Mesenchymal stem cell of adipose (primary cell): ENCODE data around the genes PITPNA and DPH1.

DNA sequence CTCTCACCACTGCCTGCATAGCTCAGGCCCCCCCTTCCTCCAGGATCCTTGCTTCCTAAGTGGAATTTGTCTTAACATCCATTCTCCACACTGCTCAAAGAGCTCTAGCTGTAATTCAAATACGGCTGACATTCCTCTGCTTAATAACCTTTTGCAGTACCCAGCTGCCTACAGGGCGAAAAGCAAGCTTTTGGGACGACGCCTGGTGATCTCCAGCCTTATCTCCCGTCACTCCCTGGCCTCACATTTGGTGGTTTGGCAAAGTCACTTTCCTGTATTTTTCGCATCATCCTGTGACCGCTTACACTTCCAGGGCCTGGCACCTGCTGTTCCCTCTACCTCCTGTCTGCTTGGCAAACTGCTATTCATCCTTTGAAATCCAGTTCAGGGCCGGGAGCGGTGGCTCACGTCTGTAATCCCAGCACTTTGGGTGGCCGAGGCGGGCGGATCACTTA is 2.8 kb upstream of the BHLHA9 start:
- CAGE, long polyA plus RNA: no peak

DNA sequence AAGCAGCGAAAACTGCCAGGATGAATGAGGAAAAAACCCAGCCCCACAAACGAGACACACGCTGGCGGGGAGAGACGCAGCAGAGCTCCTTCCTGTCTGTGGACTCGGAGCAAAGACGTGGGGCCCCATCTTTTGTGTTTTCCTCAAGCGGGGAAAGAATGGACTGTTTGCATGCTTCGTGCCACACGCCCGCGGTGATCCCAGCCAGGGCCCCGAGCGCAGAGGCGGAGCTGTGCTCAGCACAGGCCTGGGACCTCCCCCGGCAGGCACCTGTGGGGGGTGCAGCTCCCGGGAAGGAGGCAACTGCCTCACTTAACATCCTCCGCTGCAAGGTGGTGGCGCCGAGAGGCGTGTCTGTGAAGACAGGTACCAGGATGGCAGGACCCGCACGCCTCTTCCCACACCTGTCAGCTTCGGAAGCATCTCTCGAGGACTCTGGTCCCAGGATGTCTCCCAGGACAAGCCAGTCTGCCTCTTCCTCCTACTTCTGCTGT is 19.2 kb downstream of the TRARG1 start:
- CAGE, long polyA plus RNA: no peak

DNA sequence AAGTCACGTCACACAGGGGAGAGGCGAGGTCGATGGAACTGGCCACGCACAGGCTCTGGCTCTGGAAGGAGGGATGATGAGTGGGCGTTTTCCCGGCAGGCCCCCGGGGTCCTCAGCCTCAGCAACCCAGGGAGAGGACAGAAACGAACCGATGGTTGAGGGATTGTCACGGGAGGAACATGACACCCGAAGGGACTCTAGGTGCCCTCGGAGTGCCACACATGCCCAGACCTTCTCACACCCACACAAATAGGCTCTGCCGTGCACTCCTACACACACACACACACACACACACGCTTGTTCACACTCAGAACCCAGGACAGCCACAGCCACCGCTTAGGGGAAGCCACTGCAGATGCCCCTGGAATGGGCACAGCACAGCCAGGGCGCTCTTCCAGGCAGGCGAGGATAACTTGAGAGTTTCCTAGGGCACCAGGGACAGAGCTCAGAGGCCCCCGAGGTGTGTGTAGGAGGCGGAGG is 20.8 kb downstream of the TRARG1 start:
- CAGE, long polyA plus RNA: no peak

- CAGE, long polyA plus RNA: no peak
Observed at GRCh38 chr17:1374491-1374869, 25.5 kb downstream of the YWHAE start.

DNA sequence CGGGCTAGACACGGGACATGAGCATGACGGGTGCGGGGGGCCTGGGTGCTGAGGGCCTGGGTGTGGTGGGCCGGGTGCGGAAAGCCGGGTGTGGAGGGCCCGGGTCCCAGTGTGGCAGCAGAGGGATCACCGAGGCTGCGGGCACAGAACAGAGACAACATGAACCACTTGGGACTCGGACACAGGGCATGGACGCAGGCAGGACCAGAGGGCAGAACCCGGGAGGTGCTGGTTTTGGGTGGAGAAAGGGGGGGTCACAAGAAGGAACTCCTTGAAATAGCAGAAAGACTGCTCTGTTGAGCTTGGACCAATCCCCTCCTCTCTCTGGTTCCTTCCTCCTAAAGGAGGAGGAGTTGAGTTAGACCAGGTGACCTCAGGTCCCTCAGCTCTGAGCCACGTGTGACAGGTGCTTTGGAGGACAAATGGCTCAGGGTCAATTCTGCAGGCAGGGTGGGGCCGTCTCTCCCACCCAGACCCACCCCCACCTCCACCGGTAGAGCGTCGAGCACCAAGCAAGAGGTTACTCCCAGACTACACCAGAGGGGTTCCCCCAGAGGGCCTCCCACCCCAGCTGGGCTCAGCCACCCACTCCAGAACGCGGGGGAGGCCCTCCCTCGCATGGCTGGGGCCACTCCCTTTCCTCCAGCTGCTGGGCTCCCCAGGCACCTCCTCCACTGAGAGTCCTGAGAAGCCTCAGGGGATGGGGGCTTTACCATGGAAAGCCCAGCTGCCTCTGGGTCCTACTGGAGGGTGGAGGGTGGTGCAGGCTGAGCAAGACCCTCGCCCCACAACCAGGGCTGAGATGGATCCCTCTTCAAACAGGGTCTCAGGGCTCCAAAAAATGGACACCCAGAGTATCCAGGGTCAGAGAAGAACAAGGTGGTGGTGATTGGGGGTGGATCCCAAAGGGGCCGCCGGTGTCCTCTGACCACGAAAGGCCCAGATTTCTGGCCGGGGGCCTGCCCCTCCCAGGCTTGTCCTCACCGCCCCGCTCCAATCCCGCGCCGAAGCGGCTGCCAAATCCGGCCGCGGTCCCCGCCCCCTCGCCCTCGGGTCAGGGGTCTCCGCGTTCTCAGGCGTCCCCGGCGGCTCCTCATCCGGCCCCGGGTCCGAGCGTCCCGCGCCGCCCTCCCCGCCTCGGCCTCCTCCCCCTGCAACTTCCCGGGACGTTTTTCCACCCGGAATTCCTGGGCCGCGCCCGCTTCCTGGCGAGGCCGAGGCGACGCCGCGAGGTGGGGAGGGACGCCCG is 7.7 kb downstream of the MYO1C start:
- CAGE, long polyA plus RNA: no peak

- CAGE, long polyA plus RNA: no peak
Observed at GRCh38 chr17:1490462-1491471, 1.7 kb downstream of the MYO1C start.

DNA sequence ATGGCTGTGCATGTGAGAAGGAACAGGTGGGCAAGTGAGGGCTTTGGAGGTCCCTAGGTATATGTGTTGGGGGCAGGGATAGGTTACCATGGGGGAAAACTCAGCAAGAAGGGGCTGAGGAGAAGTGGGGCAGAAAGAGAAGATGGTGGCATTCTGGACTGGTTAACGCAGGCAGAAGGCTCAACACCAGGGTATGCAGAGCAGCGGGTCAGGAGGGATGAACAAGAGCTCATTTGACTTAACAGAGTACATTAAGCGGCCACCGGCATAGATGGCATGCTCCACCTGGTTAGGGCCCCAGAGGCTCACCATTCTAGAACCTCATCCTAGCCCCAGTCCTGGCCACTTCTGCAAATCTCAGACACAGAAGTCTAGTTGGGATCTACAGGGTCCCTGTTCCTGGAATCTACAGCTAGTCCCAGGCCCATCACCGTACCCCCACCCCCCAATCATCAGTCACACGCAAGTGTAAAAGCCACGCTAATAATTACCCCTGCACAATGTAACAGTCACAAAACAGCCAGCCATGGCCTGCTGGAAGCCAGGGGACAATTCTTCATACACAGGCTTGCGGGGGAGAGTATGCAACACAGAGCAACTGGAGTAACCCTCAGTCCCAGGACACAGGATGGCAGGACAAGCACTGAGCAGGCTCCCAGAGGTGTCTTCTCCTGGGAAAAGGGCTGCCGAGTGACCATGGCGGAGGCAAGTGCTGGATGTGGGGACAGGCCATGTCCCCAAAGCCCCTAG is 1.8 kb upstream of the MYO1C start:
- CAGE, long polyA plus RNA: no peak

GRCh38 chr17:1501344-1501782 is 8.9 kb upstream of the MYO1C start:
- CAGE, long polyA plus RNA: no peak

GRCh38 chr17:1534935-1535982 is 18.8 kb upstream of the INPP5K start:
- CAGE, long polyA plus RNA: no peak

DNA sequence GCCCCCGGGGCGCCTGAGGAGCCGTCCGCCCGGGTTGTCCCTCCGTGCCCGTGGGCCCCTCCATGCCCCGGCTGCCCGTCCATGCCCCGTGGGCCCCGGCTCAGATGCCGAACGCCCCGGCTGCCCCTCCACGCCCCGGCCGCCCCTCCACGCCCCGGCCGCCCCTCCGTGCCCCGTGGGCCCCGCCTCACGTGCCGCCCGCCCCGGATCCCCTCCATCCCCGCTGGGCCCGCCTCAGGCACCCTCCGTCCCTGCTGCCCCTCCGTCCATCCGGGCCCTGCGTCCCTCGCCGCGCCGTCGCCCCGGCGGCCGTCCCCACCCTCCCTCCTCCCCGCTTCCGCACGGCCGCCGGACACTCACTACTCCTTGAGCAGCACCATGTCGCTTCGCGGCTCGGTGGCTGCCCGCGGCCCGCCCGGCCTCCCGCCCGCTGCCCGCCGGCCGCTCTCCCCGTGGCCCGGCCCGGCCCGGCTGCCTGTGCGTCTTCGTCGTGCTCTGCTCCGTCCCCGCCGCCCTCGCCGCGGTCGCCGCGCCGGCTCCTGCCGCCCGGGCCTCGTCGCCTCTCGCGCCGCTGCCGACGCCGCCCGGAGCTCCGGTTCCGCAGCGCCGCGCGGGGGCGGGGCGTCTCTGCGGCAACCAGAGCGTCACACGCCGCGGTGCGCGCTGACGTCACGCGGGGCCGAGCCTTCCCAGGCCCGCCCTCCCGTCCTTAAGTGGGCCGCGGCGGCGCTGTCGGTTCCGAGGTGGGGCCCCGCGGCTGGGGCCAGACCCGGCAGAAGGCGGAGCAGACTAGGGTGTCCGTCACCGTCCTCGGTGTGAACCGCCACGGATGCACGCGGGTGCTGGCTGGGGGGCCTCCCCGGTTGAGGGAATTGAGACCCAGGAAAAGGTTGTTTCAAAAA is at the start of gene PITPNA:
Gene PITPNA, minus strand, starts transcription at position 612 of the 902 bp plus-strand sequence.
- CAGE, long polyA plus RNA: no peak

- CAGE, long polyA plus RNA: no peak
Observed at GRCh38 chr17:1634547-1635497, 6.2 kb upstream of the SLC43A2 start.

GRCh38 chr17:1649088-1649758 is 443 bp downstream of the RILP start:
- CAGE, long polyA plus RNA: no peak

DNA sequence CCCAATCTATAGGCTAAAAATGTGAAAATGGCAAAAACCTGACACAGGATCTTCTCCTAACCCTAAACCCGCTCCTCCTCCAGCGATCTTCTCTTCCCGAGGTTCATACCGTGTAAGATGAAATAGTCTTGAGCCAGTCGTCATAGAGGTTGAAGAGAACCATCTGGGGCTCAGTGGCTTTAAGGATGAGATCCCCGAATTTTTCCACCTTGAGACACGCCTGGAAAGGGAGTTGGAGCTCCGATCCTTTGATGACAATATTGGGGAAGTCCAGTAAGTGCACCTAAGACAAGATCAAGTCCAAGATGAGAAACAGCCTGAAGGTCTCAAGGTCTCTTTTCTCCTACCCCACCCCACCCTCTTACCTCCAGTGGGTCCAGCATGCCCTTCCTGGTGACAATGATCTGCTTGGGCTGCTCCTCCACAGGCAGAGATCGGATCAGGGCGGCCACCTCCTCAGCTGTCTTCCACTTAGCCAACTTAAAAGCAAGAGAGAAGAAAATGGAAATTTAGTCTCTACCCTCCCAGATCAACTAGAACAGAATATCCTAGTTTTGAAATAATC is 6.7 kb upstream of the RILP start:
- CAGE, long polyA plus RNA: no peak

DNA sequence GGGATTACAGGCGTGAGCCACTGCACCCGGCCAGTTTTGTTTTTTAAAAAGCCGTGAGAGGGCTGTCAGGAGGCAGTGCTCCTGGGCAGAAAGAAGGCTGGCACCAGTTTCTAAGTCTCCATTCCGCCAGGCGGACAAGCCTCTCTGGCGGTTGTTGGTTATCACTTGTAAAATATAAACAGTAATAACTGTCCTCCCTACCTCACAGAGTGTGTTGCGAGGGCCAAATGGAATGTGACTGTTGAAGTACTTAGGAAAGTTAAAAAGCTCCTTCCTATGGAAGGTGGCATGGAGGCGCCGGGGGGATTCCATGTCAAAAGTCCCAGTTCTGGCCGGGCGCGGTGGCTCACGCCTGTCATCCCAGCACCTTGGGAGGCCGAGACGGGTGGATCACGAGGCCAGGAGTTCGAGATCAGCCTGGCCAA is 739 bp upstream of the WDR81 start:
- CAGE, long polyA plus RNA: no peak

- CAGE, long polyA plus RNA: no peak
Observed at GRCh38 chr17:1744608-1745737, 2.3 kb downstream of the SERPINF2 start.

- CAGE, long polyA plus RNA: no peak
Observed at GRCh38 chr17:1776261-1776915, 14.5 kb downstream of the SERPINF1 start.

DNA sequence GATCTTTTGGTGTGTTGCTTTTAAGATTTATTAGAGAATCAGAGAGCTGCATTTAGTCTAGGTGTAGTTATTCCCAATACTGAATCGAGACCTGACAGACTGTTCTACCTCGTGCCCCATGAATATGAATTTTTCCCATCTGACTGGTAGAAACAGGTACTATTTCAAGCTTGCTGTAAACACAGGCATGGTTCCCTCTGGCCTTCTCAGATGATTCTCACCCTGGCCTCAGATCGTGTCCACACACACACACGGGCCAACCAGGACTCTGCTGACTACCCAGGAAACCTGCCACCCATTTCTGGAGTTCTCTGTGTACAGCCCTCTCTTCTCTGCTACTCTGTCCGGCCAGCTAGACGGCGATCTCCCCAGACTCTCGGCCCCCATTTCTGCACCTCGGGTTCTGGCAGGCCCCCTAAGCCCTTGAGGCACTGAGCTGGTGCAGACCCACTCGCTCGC is 31.1 kb downstream of the RPA1 start:
- CAGE, long polyA plus RNA: no peak

- CAGE, long polyA plus RNA: no peak
Observed at GRCh38 chr17:1905192-1905503, 75.3 kb downstream of the RPA1 start.

DNA sequence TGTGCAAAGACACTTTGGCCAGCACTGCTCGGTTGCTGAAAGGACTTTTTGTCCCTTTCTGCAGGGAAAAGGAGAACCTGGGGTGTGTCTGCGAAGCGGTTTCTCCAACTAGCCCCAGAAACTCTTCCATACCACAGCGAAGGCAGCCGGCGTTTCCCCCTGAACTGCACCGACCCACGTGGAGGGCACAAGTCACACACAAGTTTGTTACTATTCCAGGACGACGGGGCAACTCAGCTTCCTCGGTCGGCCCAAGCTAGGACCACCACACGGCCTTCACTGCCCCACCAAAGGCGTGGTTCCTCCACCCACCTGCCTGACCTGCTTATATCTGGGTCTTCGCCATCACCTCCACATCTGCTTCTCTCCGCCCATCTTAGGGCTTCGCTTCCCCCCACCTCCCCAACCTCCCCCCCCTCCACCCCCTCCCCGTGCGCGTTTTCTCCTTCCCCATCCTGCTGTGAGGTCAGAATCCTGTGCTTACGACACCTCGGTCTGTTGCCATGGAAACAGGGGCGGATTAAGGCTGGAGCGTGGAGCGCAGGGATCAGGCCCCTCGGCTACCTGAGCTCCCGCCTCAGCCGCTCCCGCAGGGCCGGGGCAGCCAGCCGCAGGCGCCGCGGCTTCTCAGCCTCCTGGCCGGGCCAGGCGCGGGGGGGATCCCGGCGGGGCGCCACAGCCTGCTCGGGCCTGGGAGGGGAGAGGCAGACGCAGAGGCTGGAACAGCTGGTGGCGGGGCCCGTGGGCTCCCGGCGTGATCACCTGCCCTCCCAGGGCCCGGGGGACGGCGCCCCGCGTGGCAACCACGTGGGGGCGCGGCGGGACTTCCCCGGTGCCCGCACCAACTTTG is 1.6 kb downstream of the RTN4RL1 start:
- CAGE, long polyA plus RNA: no peak

DNA sequence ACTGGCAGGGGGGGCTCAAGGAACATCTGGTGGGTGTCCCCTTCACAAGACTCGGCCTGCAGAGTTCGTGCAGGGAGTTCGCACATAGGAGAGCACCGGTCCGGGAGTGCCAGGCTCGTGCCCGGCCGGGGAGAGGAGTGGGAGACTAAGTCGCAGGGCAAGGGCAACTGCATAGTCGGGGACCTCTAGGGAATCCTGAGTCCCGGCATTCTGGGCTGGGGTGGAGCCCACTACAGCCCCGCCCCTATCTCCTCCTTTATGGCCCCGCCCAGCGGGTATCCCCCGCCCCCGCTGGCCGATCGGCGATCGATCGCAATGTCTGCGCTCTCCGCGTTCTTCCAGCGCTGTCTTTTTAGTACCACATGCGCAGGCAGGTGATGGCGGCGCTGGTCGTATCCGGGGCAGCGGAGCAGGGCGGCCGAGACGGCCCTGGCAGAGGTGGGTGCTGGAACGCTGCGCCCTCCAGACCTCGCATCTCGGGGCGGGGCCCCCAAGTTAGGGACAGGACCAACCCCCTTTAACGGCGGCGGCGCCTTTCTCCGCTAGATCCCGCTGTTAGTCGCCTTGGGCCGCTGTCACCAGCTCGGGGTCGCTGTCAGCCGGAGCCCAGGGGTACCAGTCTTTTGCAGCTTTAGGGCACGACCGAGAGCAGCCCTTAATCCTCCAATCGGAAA is at the start of gene DPH1:
Gene DPH1, plus strand, starts transcription at position 361 of the 674 bp plus-strand sequence.
- CAGE, long polyA plus RNA: no peak